Cerebellum (tissue), 5 donors: ENCODE data around the genes BPNT1, RAB3GAP2, MTARC1 and HHIPL2.

DNA sequence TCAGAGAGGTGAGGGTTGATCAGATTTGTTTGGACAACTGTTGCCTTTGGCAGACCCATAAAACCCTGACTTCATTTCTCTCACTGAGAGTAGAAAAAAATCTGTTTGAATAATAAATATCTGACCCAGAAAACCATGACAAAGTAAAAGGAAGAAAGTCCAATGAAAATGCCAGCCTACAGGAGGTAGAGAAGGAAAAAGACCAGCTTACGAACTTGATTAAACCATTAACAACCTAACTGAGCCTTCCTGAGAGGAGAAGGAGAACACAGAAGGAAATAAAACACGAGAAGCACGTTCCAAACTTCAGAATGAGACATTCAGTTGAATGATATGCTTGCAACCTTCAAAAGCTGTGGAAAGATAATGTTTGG is 12.5 kb upstream of the SLC30A10 start:
- PRO-cap, 3 experiments: no peak in any of the 3 experiments
- RAMPAGE, long total RNA: no peak

DNA sequence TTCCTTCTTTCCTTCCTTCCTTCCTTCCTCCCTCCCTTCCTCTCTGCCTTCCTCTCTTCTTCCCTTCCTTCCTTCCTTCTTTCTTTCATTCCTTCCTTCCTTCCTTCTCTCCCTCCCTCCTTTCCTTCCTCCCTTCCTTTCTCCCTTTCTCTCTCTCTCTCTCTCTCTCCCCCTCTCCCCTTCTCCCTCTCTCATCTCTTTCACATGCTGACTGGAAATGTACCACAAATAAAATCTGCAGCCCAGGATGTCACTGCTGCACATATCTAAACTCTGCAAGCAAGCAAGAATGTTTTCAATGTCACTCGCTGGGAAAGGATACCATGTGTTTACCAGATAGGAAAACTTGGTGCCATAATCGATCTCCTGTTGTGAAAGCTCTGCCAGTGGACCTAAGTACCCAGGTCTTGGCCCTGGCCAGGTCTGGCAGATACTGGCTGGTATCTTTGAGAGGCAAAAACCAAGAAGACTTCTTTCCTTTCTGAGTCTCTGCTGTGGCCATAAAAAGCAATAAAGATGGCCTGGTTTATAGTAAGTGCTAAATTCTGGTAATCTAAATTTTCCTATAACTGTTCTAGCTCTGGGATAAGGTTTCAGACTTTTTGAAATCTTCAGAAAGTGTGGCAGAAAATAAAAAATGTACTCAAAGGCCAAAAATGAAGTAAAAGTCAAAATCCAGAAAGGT is 13.3 kb upstream of the SLC30A10 start:
- PRO-cap, 3 experiments: no peak in any of the 3 experiments
- RAMPAGE, long total RNA: no peak

- PRO-cap, 3 experiments: peak in 3 of 3 experiments; most common minus-strand start chr1:220089788 (in 3)
- RAMPAGE, long total RNA: start-site peak on the minus strand at chr1:220089759-220089824, 105 and 110 reads in 2 replicates
Observed at GRCh38 chr1:220089604-220090194, at the start of gene BPNT1. Gene BPNT1 (minus strand): TSS chr1:220089788.

- PRO-cap, 3 experiments: no peak in any of the 3 experiments
- RAMPAGE, long total RNA: no peak
Observed at GRCh38 chr1:220267209-220268158, 4.8 kb downstream of the RAB3GAP2 start.

- PRO-cap, 3 experiments: peak in 3 of 3 experiments; most common plus-strand start chr1:220272552 (in 2); most common minus-strand start chr1:220272442 (in 1)
- RAMPAGE, long total RNA: no peak
Observed at GRCh38 chr1:220271623-220272735, at the start of gene RAB3GAP2. Gene RAB3GAP2 (minus strand): TSS chr1:220272453.

DNA sequence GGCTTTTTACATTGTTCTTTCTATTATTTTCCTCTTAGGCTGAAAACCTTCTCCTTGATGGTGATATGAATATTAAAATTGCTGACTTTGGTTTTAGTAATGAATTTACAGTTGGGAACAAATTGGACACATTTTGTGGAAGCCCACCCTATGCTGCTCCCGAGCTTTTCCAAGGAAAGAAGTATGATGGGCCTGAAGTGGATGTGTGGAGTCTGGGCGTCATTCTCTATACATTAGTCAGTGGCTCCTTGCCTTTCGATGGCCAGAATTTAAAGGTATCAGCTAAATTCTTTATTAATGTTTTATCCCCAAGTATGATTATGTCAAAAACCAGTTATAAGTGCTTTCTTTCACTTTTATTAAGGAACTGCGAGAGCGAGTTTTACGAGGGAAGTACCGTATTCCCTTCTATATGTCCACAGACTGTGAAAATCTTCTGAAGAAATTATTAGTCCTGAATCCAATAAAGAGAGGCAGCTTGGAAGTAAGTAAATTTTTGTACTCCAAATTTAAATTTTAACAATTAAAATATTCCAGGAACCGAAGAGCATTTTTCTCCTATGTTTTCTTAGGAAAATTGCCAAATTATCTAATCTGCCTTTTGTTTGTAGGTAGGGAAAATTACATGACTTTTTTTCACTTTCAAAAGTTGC is 71.8 kb upstream of the C1orf115 start:
- PRO-cap, 3 experiments: no peak in any of the 3 experiments
- RAMPAGE, long total RNA: no peak

DNA sequence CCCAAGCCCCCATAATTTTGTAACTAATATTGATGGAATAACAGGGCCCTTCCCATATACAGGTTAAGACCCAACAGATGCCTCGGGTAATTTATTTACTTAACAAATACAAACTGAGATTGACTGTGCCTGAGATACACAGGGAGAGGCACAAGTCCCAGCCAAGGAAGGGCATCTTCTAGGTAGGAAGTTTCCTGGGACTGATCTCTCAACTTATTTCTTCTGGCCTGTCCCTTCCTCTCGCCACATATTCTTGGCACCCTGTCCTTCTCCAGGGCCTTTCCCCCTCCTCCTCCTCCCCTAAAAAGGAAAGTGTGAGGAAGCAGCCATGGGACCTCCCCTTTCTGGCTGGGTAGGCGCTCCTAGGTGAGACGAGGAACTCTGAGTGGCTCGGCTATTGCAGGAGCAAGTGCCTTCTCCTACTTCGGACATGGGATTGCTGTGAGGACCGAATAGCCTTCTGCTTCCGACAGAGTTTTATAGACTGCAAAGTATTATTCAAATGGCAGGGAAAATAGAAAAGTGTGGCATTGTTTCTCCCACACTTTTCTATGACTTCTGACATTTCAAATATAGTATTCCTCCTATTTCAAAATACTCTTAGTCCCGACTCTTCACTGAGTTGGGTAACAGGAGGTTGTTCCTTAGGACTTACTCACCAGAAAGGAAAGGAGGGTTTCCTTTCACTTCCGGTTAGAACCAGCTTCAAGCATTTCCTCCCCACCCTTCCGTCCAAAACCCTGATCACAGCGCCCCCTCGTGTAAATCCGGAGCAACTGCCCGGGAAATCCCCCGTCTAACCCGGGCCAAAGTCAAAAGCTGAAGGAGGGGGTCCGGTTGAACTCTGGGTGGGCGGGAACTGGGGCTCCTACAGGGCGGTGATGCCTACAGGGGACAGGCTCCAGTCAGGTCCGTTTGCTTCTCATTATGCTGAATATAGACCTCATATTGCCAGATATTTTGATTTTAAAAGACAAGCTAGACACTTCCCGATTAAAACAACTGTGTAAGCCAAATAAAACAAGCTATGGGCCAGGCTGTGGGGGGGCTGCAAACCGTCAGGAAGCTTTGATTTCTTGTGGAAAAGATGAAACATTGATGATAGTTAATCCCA is 15.3 kb upstream of the MTARC2 start:
- PRO-cap, 3 experiments: no peak in any of the 3 experiments
- RAMPAGE, long total RNA: no peak

- PRO-cap, 3 experiments: no peak in any of the 3 experiments
- RAMPAGE, long total RNA: no peak
Observed at GRCh38 chr1:220761523-220761826, 13.4 kb downstream of the MTARC2 start.

DNA sequence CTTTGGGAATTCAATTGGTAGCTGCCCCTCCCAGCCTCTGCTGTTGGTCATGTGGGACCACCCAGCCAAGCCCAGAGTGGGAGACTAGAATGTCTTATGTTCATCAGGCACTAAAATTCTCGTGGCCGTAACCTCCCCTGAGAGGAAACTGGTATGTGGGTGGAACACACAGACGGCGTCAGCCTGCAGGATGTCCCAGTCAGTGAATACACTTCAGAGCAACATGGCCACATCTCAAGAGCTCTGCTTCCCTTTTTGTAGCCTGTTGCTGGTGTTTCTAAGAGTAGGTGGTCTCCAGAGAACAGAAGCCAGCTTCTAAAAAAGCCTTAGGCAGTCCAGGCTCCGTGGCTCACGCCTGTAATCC is 16.0 kb upstream of the MTARC1 start:
- PRO-cap, 3 experiments: no peak in any of the 3 experiments
- RAMPAGE, long total RNA: no peak

GRCh38 chr1:220781660-220782287 is 4.9 kb upstream of the MTARC1 start:
- PRO-cap, 3 experiments: no peak in any of the 3 experiments
- RAMPAGE, long total RNA: no peak

DNA sequence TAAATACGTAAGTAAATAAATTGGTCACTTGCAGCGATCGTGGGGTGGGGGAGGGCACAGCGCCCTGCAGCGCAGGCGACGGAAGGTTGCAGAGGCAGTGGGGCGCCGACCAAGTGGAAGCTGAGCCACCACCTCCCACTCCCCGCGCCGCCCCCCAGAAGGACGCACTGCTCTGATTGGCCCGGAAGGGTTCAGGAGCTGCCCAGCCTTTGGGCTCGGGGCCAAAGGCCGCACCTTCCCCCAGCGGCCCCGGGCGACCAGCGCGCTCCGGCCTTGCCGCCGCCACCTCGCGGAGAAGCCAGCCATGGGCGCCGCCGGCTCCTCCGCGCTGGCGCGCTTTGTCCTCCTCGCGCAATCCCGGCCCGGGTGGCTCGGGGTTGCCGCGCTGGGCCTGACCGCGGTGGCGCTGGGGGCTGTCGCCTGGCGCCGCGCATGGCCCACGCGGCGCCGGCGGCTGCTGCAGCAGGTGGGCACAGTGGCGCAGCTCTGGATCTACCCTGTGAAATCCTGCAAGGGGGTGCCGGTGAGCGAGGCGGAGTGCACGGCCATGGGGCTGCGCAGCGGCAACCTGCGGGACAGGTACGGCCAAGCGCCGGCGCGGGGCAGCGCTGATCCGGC is at the start of gene MTARC1:
Gene MTARC1, plus strand, starts transcription at position 273 of the 618 bp plus-strand sequence.
- PRO-cap, 3 experiments: peak in 3 of 3 experiments; most common plus-strand start position 67 of the sequence (in 2); most common minus-strand start position 85 of the sequence (in 1)
- RAMPAGE, long total RNA: no peak

DNA sequence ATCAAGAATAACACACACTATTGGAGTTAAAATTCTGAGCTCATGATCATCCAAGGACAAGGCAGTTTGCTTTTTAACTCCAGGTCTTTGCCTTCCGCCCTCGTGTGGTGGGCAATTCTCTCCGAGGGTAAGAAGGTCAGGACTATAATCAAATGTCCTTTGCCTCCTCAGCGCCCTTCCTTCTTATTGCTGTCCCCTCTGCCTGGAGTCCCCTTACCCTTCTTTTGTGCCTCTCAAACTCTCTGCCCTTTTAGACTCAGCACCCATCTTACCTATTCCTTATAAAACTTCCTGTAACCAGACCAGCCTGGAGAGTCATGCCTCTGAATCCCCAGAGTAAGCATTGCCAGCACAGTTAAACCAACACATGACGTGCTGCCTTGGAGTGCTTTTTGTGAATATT is 17.2 kb downstream of the MTARC1 start:
- PRO-cap, 3 experiments: no peak in any of the 3 experiments
- RAMPAGE, long total RNA: no peak

DNA sequence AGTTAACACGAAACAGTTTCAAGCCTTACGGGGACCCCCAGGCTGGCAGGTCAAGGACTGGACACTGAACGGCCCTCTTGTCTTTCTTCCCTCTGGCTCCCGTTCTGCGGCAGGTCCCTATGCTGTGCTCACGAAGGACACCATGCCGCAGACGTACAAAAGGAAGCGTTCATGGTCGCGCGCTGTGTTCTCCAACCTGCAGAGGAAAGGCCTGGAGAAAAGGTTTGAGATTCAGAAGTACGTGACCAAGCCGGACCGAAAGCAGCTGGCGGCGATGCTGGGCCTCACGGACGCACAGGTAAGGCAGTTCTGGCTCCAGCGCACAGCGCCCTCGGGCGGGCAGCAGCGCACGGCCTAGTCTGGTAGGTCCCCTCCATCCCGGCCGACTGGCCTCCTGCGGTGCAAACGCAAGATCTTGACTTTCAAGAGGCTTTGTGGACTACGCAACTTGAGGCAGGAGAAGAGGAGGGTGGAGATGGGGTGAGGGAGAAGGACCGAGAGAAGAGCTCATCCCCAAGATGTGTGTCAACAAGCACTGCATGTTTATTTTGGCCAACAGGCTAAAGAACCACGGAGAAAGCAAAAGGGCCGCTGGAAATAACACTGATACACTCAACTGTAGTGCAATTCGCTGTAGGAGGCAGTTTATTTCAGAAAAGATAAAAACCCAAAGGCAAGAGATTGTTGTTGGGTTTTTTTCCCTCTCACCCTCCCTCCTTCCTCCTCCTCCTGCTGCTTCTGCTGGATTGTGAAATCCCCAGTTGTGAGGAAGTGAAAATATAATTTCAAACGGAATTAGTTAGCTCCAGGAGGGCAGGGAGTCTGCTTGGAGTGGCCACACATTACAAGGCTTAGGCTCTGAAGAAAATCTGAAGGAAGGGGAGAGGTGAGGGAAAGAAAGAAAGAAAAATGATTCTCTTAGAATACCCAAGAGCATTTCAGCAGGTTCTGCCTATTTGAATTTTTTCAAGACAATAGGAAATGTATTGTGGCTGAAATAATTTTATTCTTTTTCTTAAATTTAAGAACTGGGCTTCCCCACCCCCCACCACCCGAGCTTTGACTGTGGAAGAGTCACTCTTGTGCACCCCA is 3.2 kb downstream of the HLX start:
- PRO-cap, 3 experiments: no peak in any of the 3 experiments
- RAMPAGE, long total RNA: no peak

GRCh38 chr1:221118096-221118560 is 238.9 kb downstream of the HLX start:
- PRO-cap, 3 experiments: no peak in any of the 3 experiments
- RAMPAGE, long total RNA: no peak

DNA sequence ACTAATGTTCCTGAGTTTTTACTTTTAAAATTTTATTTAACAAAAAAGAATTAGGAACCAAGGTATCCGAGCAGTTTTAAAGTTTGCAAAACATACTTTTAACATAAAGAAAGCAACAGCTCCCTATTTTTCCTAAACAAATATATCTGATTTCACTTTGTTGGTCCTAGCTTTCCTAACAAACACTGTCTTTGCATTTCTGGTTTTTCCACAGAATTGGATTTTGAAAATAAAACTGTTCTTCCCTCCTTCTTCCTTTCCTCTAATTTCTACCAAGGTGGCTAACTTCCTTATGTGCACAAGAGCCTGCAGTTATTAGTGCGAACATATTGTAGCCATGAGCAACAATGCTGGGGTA is 31.3 kb downstream of the DUSP10 start:
- PRO-cap, 3 experiments: no peak in any of the 3 experiments
- RAMPAGE, long total RNA: no peak

- PRO-cap, 3 experiments: no peak in any of the 3 experiments
- RAMPAGE, long total RNA: no peak
Observed at GRCh38 chr1:221829426-221830167, 87.7 kb upstream of the DUSP10 start.

DNA sequence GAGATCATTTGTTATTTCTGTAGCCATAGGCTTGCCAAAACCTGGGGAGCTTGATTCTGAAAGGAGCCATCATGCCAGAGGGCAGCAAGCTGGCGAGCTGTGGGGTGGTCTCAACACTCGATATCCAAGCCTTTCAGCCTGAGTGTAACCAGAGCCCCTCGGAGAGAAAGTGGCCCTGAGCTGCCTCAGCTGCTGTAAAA is 298.4 kb upstream of the DUSP10 start:
- PRO-cap, 3 experiments: no peak in any of the 3 experiments
- RAMPAGE, long total RNA: no peak

DNA sequence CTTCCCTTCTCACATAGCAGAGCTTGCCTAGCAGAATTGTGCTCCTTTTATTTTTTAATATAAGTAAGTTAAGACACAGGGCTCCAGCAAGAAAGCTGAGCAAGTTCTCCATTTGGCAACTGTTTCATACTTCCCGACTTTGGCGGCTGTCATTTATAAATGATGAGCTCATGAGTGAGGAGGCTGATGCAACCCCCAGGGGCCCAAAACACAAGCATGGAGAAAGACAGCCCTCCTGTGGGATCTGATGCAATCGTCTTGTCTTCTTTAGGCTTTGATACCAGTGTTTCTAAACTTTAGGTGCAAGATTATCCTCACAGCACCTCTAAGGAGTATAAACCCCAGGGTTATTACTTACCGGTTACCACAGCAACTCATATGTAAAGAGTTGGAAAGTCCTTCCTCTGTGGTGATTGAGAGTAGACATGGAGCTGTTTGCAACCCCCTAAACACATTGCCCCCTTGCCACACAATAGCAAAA is 92.5 kb downstream of the HHIPL2 start:
- PRO-cap, 3 experiments: no peak in any of the 3 experiments
- RAMPAGE, long total RNA: no peak

- PRO-cap, 3 experiments: no peak in any of the 3 experiments
- RAMPAGE, long total RNA: no peak
Observed at GRCh38 chr1:222547819-222548418, at the start of gene HHIPL2. Gene HHIPL2 (minus strand): TSS chr1:222548104.

- PRO-cap, 3 experiments: no peak in any of the 3 experiments
- RAMPAGE, long total RNA: no peak
Observed at GRCh38 chr1:222629419-222630236, 11.7 kb downstream of the MIA3 start.